ENCODE results near the genes GPR31 and TTLL2.

GRCh38 chr6:166675766-166676312 lies 48.8 kb upstream of the RPS6KA2 start:
- RRBS = no CpG with 5 or more reads among the region's 11 CpGs

DNA sequence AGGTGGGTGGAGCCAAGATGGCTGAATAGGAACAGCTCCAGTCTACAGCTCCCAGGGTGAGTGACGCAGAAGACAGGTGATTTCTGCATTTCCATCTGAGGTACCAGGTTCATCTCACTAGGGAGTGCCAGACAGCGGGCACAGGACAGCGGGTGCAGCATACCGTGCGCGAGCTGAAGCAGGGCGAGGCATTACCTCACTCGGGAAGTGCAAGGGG lies 161.7 kb upstream of the RPS6KA2 start:
- RRBS = no CpG with 5 or more reads among the region's 8 CpGs

GRCh38 chr6:167093364-167094356 lies 29.2 kb upstream of the CCR6 start:
- RRBS = 91% methylated on average over 7 of the region's 45 CpGs

GRCh38 chr6:167123589-167123850 lies 624 bp downstream of the CCR6 start:
- RRBS = no CpG with 5 or more reads among the region's 1 CpG

DNA sequence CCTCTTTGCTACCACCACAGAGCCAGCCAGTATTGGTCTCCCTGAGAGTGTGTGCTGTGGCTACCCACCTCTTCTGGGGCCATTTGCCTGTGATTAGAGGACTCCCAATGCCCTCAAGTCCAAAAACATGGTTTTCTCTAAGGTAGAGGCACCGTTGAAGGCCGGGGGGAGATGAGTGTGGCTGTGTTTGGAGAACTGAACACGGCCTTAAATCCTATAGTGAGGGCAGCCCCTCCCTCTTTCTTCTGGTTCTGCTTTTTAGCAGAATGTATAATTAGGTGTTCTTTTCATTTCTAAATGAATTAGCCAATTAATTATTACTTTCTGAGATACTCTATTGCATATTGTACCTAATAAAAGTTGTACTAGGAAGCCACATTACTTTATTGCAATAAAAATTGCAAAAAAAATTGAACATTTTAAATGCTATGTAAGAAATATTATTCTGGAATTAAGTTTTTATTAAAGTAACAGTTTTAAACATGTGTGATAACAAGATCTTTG lies 2.6 kb downstream of the CCR6 start:
- RRBS = no CpG with 5 or more reads among the region's 3 CpGs

DNA sequence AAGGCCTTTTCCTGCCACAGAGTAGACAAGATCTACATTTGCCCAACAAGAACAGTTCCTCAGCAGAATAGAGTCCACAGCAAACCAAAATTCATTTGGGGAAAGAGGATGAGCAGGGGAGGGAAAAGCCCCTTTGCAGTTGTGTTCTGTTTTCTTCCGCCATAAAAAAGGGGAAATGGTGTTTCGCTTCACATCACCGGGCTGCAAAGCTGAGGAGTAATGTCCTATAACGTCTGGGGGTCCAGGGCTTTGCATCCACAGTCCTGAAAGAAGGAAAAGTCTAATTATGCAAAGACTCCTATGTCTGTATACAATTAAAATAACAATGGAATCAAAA lies at the start of gene GPR31:
Gene GPR31 (minus strand): TSS at position 69 of the 337 bp plus-strand sequence.
- RRBS = no CpG with 5 or more reads among the region's 4 CpGs

DNA sequence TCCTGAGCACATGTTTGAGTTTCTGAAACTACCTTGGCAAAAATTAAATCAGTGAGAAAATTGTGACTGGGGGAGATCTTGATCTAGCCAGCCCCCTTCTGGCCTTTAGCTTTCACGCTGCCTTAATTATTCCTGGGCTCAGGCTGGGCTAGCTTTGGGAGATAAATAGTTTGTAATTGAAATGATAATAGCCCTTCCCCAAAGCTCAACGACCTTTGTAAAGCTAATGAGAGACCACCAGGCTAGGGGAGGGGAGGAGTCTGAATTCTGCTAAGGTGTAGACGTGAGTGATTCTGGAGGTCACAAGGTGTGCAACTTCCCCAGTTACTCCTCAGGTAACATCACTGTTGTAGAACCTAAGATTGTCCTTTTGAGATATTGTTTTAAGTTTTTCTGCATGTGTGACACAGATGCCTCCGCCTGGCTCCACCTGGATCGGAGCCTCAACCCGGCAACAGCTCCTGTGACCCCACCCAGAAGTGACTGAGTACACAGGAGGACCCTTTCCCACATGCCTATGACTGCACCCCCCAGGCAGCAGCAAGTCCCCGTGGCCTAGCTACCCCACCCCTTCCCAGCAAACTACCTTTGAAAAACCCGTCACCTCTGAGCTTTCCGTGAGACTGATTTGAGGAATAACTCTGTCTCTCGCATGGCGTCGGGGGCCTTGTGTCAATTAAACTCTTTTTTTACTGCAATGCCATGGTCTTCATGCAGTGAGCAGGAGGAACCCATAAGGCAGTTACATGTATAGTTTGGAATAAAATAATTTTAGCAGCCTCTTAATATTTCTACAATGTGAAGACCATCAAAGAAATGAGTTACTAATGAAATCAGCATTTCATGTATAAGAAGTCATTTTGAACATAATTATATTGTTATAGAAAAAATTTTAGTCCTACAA lies 5.9 kb upstream of the GPR31 start:
- RRBS = no CpG with 5 or more reads among the region's 12 CpGs

- RRBS = no CpG with 5 or more reads among the region's 14 CpGs
Measured at GRCh38 chr6:167325013-167325402, at the start of gene TTLL2. Gene TTLL2, plus strand, starts transcription at chr6:167325086.

DNA sequence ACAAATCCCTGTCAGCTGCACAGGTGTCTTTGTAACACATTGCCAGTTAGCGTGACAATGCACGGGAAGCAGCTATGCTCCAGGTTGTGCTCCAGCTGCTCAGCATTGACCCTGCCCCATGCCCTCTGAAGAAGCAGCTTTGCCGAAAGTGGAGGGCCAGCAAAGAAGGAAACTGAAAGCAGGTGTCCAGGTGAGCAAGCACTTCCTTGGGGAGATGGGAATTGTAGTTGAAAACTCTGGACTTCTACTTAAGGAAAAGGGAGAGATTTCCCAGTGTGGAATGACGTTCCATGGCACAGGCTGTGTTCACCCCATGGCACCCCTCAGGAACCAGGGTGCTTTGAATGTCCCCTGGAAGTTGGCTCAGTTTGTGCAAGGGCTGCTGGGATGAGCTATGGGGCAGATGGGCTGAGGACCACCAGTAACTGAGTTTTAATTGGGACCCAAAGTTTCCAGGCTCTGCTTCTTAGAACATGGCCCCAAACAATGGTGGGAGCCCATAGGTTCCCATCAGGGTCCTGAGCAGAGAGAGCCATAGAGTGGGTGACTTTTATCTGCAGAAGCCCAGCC lies 125.9 kb downstream of the TTLL2 start:
- RRBS = no CpG with 5 or more reads among the region's 4 CpGs

GRCh38 chr6:167491696-167492052 lies 166.8 kb downstream of the TTLL2 start:
- RRBS = no CpG with 5 or more reads among the region's 7 CpGs

DNA sequence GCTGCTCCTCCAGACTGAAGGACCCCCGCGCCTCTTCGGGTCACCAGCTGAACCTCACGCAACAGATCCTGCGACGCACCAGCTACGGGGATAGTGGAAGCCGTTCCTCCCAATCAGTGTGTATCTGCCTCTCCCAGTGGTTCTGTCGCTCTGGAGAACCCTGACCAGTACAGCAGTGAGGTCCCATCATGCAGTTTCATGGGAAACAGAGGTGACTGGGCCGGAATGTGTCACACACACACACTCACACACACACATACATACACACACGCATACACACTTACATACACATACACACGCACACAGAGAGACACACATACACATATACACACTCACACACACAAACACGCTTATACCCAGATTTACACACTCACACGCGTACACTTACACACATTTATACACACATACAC lies 169.9 kb downstream of the TTLL2 start:
- RRBS = no CpG with 5 or more reads among the region's 15 CpGs

- RRBS = no CpG with 5 or more reads among the region's 6 CpGs
Measured at GRCh38 chr6:167495865-167496166, 170.9 kb downstream of the TTLL2 start.

- RRBS = no CpG with 5 or more reads among the region's 13 CpGs
Measured at GRCh38 chr6:167572874-167573325, 248.0 kb downstream of the TTLL2 start.

DNA sequence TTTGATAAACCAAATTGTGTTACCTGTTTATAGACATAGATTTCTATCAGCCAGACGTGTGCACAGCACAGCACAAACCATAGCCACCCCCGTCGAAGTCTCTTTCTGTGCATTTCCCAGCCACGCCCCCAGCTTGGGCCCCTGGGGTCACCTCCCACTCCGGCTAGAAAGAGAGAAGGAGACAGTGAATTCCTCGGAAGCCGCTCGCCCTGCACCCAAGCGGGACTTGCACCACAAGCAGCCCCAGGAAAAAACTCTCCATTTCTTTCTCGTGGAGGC lies 148.7 kb upstream of the AFDN start:
- RRBS = no CpG with 5 or more reads among the region's 10 CpGs

DNA sequence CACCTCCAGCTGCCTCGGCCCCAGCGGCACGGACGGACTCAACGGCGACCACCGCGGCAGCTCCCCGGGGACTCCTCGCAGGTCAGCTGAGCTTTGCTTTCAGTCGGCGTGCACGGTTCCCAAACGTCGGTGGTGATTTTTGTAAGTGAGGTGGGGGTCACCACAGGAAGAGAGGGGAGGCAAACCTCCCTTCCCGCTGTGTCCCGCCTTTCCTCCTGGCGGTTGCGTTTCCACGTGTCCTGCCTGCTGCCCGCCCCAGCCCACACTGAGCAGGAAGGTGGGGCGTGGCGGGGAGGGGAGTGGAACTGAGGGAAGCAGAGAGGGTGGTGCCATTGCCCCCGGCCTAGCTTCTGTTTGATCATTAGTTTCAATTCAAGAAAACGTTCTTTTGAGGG lies 30.1 kb upstream of the AFDN start:
- RRBS = under 1% methylated on average over 6 of the region's 25 CpGs

DNA sequence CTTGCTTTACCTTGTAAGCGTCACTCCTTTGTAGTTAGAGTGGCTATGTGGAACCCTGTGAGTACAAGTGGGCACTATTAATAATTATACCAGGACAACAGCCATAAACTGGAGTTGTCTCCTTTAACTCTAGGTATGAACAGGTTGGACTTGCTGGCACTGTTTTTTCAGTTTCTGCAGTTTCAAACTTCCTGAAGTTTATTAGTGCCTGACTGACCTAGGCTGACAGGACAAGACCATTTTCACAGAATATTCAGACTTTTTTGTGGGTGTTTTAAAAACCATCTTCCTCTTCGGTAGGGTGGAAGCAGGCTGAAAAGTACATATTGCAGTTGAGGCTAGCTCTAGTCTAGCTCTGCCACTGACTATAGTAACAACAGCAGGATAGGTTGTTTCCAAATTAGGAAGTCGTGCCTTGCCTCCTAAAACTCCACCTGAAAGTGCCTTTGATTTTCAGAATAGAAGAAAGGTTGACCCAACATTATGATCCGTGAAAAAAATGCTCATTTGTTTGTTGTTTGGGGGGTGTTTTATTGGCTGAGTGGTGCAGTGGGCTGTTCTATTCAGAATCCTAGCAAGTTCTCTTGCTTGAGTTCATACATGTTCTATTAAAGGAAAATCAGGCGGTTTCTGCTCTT lies 6.3 kb downstream of the AFDN start:
- RRBS = no CpG with 5 or more reads among the region's 5 CpGs

DNA sequence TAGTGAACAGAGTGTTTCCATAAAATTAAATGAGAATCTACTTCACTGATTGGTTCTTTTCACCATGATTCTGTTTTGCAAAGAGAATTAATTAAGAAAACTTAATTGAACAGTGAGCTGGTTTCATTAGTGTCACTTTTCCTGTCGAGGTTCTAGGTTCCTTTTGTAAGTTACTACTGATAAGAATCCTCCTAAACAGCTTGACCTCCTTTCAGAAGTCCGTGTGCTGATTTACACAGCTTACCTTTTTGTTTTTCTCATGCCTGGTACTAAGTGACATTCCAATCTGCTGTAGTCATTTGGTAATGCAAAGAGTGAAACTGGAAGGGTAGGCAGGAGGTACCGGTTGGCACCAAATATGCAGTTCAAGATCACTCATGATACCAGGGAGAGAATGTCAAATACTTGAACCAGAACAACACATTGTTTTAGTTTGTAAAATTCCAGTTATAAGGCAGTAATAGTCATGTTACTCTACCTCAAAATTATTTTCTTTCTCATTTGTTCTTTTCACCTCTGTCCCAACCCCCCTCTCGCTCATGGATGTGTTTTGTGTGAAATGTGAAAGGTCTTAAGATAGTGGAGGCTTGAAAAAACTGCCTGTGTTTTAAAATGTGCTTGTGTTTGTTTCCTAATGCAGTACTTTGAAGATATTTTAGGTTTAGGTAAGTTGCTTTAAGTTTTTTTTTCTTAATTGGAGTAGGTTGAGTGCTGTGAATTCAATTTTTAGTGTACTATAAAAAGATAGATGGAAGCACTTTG lies 23.2 kb downstream of the AFDN start:
- RRBS = no CpG with 5 or more reads among the region's 4 CpGs

DNA sequence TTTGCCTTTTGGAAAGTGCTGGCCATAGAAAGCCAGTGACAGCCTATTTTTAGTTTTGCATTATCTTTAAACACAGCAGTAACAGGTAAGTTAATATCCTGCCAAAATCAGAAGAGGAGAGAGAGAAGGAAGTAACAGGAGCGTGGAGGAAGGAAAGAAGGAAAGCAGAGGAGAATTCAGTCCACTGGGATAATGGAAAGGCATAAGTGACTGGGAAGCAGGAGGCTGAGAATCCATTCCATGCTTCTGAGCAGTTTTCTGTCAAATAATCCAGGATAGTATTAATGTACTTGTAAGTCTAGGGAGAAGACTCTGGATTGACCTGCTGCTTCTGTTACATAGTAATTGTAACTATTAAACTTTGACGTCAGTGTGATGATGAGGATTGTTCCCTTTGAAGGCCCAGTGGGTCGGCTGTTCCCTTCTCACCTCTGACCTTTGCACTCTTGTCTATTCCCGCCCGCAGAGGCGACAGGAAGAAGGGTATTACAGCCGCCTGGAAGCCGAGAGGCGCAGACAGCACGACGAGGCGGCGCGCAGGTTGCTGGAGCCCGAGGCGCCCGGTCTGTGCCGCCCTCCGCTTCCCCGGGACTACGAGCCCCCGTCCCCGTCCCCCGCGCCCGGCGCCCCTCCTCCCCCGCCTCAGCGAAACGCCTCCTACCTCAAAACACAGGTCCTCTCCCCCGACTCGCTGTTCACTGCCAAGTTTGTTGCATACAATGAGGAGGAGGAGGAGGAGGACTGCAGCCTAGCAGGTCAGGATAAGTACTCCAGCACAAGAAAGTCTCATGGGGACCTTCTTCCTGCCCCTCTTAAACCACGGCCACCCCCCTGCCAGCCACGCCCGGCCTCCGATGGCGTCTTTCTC lies 31.9 kb upstream of the KIF25 start:
- RRBS = 79% methylated on average over 7 of the region's 37 CpGs

DNA sequence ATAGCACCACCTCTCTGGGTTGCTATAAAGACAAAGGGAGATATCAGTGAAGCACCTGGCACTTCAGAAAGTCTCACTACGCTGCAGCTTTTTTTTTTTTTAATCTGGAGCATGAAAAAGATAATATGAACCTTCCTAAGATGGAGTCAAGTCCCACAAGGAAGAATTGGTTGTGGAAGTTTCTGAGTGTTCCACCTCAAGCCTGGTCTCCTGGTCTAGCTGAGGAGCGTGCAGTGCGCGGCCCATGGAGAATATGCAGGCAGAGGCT lies 537 bp downstream of the KIF25 start:
- RRBS = no CpG with 5 or more reads among the region's 4 CpGs

GRCh38 chr6:168088131-168088807 lies 9.3 kb upstream of the FRMD1 start:
- RRBS = 12% methylated on average over 3 of the region's 14 CpGs